ENCODE data around the genes ATP9A, SALL4 and CYP24A1.

DNA sequence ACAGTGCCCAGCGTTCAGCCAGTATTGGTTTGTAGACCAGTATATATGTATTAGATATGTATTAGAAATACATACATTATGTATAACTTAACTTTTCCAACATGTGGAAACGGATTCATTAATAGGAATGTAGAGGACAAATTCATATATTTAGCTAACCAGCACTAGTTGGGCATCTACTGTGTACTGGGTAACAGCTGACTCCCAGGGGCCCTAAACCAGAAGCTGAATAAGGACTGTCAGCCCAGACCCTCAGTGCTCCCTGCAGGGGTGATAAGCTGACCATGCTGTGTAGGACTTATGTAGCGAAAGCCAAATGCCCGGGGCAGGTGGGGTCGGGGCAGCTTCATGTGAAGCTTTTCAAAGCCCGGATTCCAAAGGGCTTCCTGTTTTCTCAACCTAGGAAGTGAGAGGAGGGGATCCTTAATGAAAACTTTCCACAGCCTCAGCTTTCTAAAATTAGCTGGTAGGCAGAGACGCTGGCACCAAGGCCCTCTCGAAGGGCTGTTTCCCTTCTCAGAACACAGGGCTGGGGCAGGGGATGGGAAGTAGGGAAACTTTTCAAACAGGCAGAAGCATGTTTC is 149.1 kb downstream of the NFATC2 start:
- RRBS, 2 experiments: 35 to 58% methylated on average over 2 to 3 of the region's 8 CpGs

DNA sequence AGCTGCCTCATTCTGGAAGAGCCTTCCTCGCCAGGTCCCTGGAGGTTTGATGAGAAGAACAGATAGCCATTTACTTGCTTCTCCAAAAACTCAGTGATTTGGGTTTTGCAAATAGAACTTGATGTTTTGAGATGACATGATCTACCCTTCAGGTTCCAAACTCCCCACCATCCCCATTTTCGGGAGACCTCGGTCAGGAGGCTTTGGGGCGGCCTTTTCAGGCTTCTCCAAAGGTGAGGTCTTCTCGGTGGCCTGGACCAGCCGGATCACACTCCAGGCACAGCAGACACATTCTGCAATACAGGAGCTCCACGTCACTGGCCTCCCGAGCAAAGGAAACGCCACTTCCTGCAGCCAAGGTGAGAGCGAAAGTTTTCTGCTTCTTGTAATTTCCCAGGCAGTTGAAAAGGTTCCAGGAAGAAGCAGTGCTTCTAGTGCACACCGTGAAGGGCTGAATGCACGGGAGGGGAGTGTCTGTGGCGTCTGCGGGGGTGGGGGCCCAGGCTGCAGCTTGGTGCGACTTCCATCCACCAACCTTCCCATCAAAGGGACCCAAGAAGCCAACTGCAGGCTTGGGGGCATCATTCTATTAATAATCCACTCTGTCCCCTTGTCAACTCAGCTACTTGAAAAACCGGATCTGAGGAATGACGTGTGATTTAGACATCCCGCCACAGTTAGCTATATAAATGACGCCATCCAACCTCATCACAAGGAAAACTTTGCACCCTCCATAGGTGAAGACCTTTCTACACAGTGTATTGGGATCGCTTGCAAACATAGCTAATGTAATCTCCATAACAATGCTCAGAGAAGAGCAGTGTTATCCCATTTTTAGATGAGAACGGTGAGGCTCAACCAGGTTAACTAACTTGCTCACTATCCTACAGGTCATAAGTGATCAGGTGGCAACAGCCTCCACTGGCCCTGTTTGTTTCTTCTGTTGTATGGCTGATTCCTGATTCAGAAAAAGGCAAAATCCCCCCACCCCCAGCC is 61.1 kb downstream of the NFATC2 start:
- RRBS, 2 experiments: no CpG with 5 or more reads among the region's 21 CpGs

DNA sequence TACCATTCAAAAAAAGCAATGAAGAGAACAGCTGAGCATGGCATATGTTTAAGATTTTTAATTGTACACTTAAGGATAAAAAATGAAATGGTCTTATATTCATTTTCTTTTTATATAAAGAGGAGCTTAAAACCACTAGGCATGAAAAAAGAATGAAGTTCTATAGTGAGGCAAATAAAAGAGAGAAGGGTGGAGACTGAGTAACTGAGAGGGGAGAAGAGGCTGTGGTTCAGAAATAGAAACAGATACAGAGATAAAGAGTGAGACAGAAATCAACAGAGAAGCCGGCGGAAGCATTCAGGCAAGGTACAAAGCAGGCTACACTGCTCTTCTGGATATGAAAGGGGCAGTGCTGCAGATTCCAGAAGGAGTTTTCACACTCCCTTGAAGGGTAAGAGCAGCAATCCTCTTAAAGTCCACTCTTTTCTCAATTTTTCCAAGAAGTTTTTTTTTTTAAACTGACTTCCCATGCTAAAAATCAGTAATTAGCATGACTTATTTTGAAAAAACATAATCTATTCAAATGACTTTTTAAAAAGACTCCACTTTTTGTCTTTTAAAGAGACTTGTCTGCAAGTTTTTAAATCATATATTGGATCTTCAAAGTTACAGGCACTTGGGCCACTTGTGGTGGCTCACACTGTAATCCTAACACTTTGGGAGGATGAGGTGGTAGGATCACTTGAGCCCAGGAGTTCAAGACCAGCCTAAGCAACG is 29.8 kb downstream of the NFATC2 start:
- RRBS, 2 experiments: no CpG with 5 or more reads among the region's 3 CpGs

- RRBS, 2 experiments: 0% methylated on average over 2 of the region's 15 CpGs; no CpG with 5 or more reads in 1 of the 2 experiments
Measured at GRCh38 chr20:51695503-51696726, 72.3 kb downstream of the ATP9A start.

GRCh38 chr20:51767802-51768765 is at the start of gene ATP9A:
TSS of gene ATP9A (minus strand) at chr20:51768390.
- RRBS, 2 experiments: 2% methylated on average over 38 of the region's 138 CpGs

- RRBS, 2 experiments: 7 to 12% methylated on average over 28 to 30 of the region's 50 CpGs
Measured at GRCh38 chr20:51802110-51802888, at the start of gene SALL4. TSS of gene SALL4 (minus strand) at chr20:51802521.

DNA sequence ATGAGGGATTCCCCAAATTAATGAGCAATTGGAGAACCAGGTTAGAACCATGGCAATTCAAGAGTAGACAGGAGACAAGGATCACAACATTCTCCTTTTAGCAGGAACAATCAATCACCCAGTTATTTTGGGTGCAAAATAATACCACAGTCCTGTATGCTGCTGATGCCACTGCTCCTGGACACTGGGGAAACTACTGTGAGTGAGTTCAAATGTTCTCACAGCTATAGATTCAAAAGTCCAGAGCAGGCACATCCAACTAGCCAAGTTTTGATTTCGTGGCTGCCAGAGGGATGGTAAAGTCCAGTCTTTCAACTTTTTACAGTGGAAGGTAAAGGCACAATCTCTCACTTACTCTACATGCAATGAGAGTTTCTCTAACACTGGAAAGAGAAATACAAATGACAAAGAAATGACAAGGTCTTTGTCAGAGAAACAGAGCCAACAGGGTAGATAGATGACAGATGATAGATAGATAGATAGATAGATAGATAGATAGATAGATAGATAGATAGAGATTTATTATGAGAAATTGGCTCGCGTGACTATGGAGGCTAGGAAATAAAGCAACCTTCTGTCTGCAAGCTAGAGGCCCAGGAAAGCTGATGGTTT is 26.8 kb upstream of the TSHZ2 start:
- RRBS, 2 experiments: no CpG with 5 or more reads among the region's 3 CpGs

DNA sequence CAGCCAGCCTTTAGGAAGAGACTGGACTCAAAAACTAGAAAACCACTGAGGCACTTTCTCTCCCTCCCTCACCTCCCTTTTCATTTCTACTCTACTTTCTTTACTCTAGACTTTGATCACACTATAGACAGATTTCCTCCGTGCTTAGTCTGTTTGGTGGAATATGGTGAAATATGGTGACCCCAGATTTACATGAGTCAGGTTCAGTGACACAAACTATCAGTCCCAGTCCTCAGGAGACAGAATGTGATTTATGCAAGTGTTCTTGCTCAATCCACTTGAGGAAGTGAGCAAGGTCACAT is 23.8 kb upstream of the TSHZ2 start:
- RRBS, 2 experiments: no CpG with 5 or more reads among the region's 1 CpG

GRCh38 chr20:52991684-52992316 is 19.6 kb downstream of the TSHZ2 start:
- RRBS, 2 experiments: no CpG with 5 or more reads among the region's 4 CpGs

- RRBS, 2 experiments: no CpG with 5 or more reads among the region's 4 CpGs
Measured at GRCh38 chr20:53133692-53134111, 161.5 kb downstream of the TSHZ2 start.

GRCh38 chr20:53584221-53584709 is 9.4 kb downstream of the ZNF217 start:
- RRBS, 2 experiments: no CpG with 5 or more reads among the region's 3 CpGs

DNA sequence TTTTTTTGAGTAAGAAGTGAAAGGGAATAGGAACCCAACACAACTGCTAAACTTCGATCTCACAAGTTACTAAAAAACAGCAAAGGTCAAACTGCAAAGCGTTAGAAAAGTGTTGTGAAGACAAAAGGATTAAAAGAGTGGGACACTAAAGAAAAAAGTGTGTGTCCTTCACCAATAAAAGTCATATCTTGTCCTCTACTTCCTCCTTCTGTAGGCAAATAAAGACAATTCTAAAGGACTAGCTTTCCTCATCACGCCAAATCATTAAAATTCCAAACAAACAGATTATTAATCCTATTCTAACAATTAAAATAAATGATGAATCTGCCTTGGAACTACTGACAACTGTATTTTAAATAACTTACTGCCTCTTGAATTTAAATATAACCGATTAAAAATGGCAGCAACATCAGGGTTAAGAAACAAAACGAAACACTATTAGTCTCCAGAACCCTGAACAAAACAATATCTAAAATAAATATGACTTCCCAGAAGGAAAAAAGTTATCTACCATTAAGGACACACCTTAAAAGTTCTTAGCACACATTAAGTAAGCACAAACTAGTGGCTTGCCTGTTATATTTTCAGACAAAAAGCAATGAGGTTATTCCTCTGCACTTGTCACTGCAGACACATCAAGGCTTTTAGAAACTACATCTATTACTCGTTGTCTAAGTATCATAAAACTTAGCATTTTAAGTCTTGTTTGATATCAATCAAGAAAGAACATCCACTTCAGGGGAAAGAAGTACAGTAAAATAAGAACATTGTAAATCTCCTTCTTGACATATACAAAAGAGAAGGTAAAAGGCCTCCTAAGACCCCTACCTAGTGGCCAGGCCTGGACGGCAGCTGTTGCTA is 2.3 kb downstream of the ZNF217 start:
- RRBS, 2 experiments: no CpG with 5 or more reads among the region's 7 CpGs

DNA sequence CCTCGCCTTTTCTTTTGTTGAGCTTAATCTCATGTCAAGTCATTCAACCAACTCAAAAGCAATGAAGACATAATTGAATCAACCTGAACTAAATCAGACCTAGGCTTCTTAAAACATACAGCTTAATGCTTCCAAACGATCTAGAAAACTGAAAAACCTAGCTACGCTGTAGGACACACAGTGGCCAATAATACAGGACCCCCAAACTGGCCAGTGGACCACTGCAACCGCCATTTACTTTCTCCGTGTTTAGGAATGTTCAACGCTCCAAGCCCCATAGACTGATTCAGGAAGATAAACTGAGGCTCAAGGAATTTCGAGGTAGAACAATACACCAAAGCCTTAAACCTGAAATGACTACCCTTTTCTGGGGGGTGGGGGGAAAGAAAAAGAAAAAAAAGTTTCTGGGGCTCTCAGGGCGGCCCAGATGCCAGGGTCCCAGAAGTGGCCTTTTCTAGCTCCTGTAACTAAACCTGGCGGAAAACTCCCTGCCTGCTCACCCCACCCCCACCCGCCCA is 1.6 kb downstream of the ZNF217 start:
- RRBS, 2 experiments: no CpG with 5 or more reads among the region's 10 CpGs

- RRBS, 2 experiments: no CpG with 5 or more reads among the region's 14 CpGs
Measured at GRCh38 chr20:53677146-53678007, 83.7 kb upstream of the ZNF217 start.

DNA sequence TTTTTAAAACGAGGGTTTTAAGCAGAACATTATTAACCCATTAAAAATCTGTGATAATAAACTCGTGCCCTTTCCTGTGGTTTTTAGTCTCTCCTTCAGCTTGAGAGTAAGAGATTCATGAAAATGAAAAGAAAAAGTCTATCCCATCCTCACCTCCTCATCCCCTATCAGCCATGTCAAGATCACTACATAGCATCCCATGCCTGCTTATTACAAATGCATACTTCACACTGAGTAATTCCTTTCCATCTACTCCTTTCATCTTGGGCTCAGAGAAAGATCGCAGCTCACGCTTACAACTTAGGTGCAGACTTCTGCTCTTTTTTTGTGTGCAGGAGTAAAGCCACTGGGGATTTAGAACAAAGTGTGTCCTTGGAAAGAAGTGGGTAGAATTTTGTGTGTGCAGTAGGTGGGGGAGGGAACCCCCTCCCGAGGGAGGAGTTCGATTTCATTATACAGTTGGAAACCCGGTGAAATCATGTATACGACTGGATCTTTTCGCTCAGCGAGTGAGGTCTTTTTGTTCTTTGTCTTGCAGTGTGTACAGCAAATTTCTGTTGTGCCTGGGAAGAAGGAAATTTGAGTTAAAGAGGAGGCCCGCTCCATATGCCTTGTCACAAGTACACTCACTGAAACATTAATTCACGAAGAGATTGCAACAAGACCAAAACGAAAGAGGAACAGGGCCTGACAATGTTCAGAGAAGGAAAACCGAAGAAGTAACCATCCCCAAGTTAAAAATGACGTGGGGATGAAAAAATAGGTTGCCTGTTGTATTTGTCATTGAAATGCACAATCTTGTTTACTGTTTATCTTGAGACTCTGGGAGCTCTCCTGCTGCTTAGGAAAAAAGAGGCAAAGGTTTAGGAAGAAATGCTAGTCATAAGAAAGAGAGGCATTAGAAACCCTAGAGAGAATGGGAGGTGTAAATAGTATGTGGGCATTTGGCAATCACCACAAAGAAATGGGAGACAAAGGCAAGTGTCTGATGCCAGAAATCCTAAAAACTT is 146.5 kb upstream of the ZNF217 start:
- RRBS, 2 experiments: no CpG with 5 or more reads among the region's 15 CpGs

GRCh38 chr20:53842295-53842658 is 228.1 kb downstream of the BCAS1 start:
- RRBS, 2 experiments: no CpG with 5 or more reads among the region's 1 CpG

DNA sequence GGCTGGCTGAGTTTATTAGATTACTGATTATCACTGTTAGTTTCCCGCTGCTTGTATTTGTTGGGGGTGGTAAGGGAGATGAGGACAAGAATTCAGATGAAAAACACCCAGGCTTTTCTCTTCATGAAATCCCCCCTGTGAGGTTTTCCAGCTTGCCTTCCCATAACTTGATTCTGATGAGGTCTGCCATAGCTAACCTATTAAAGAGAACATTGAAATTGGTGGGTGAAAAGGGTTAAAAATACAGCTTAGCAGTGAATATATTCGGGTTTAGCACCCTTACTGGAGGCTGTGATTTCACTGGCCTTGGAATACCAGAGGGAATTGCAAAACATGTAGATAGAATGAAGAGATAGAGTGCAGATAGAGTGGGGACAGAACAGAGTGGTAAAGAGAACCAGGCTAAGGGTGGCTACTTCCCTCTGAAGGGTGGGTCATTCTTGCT is 203.8 kb downstream of the BCAS1 start:
- RRBS, 2 experiments: no CpG with 5 or more reads among the region's 2 CpGs

- RRBS, 2 experiments: 15 to 100% methylated on average over 1 to 2 of the region's 8 CpGs
Measured at GRCh38 chr20:54107522-54108270, 37.3 kb upstream of the BCAS1 start.

- RRBS, 2 experiments: 2 to 3% methylated on average over 20 to 24 of the region's 49 CpGs
Measured at GRCh38 chr20:54173879-54174474, at the start of gene CYP24A1. TSS of gene CYP24A1 (minus strand) at chr20:54173986.

All from bronchial epithelial cell (primary cell).